Melanocyte of skin (primary cell): Measurements from ENCODE around the genes KRBOX4, NDUFB11, SPACA5B and FTSJ1.

- CAGE, long polyA plus RNA, 2 experiments, result no peak in any of the 2 experiments
Observed at GRCh38 chrX:44873349-44874364, 669 bp downstream of the KDM6A start.

GRCh38 chrX:44898351-44898550 is 25.3 kb downstream of the KDM6A start:
- CAGE, long polyA plus RNA, 2 experiments, result no peak in any of the 2 experiments

DNA sequence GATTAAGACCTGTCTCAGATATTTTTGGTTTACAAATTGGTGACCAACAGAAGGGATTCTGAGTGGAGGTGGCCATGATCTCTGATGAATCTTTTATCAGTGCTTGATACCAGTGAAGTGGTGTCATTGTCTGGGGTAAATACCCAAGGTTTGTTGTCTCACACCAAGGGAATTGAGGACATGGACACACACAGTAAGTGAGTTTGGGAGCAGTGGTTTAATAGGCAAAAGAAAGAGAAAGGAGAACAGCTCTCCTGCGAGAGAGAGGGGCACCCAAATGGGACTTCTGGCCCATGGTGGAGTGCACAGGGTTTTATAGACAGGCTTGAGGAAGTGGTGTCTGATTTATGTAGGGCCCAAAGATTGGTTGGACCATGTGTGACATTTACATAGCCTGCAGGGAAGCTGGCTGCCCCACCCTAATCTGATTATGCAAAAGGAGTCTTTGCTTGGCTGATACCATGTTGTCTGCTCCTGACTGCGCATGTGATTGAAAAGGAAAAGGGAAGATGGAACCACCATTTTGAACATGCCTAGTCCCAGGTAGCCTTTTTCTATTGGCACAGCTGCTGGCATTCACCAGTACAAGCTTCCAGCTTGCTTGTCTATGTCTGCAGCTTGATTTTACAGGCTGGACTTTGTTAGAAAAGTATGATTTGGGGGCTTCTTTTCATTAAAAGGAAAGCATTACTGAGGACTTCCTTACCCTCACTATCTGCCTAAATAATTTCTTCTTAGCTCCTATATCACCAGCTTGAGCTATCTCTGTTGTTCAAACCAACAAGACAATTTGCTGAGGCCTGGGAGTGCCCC is 100.0 kb upstream of the DIPK2B start:
- CAGE, long polyA plus RNA, 2 experiments, result no peak in any of the 2 experiments

GRCh38 chrX:45771594-45772190 is 571.0 kb upstream of the DIPK2B start:
- CAGE, long polyA plus RNA, 2 experiments, result no peak in any of the 2 experiments

GRCh38 chrX:46179991-46180542 is 267.0 kb upstream of the KRBOX4 start:
- CAGE, long polyA plus RNA, 2 experiments, result no peak in any of the 2 experiments

GRCh38 chrX:46447008-46448134 is at the start of gene KRBOX4:
TSS of gene KRBOX4 (plus strand) at chrX:46447297.
- CAGE, long polyA plus RNA, 2 experiments, result no peak in any of the 2 experiments

DNA sequence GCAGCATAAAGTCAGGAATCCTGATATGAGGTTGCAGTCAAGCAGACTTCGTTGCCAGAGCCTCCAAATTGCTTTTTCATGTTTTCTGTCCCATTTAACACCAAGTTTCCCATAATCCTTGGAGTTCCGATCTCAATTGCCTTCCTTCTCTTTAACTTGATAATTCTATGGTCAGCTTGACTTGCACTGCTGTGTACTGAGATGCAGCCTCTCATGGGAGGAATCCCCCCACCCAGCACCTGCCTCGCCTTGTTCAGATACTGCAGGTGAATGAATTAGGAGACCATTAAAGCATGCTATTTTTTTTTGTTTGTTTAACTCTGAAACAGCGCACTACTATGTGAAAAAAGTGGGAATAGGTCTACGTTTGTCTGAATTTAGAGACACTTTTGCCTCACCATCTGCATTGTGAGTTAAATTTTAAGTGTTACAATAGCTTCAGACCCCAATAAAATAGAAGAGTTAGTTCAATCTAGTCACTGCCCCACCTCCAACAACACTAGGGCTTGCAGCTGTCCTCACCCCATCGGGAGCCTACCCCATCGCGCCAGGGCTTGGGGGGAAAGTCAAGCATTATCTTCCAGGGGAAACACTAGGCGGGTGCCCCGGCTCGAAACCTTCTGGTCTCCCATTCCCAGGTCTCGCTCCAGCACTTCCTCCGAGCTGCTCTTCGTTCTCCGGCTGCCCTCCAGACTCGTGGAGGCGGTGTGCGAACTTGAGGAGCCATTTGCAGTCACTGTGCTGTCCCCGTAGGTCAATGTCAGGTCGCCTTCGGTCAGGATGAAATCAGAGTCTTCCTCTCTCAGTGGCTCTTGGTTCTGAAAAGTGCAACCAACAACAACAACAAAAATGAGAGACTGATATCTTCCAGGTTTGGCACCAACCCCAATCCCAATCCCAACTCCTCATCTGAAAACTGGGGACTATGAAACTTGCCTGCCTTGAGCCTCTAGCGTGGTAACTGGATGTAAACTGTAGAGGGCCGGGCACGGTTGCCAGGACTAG is 33.1 kb downstream of the CHST7 start:
- CAGE, long polyA plus RNA, 2 experiments, result no peak in any of the 2 experiments

GRCh38 chrX:46643082-46643442 is 69.5 kb downstream of the CHST7 start:
- CAGE, long polyA plus RNA, 2 experiments, result no peak in any of the 2 experiments

DNA sequence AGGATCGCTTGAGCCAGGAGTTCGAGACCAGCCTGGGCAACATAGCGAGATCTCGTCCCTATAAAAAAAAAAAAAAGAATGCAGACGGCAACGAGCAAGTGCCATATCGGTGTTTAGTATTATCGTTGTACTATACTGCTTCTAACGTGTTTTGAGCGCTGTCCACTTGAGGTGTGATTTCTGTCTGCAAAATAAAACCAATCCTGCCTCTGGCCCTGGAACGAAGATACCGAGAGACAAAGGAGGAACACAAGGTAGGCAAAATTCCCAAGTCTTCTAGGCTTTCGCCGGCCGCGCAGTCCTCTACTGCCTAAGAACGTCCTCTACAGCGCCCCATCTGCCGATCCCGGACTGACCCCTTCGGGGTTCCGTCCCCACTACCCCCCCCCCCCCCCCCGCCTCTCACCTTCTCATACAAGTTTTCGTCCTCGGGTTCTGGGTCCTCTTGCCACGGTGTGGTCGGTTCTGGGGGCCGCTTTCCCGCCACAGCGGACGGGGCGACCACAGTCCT is 380 bp downstream of the NDUFB11 start:
- CAGE, long polyA plus RNA, 2 experiments, result no peak in any of the 2 experiments

GRCh38 chrX:47144578-47144958 is at the start of gene NDUFB11:
TSS of gene NDUFB11 (minus strand) at chrX:47144702.
- CAGE, long polyA plus RNA, 2 experiments, result start-site peak on the minus strand in 1 of 2 experiments, at chrX:47144684-47144702 at its widest, 29 to 32 reads per replicate

DNA sequence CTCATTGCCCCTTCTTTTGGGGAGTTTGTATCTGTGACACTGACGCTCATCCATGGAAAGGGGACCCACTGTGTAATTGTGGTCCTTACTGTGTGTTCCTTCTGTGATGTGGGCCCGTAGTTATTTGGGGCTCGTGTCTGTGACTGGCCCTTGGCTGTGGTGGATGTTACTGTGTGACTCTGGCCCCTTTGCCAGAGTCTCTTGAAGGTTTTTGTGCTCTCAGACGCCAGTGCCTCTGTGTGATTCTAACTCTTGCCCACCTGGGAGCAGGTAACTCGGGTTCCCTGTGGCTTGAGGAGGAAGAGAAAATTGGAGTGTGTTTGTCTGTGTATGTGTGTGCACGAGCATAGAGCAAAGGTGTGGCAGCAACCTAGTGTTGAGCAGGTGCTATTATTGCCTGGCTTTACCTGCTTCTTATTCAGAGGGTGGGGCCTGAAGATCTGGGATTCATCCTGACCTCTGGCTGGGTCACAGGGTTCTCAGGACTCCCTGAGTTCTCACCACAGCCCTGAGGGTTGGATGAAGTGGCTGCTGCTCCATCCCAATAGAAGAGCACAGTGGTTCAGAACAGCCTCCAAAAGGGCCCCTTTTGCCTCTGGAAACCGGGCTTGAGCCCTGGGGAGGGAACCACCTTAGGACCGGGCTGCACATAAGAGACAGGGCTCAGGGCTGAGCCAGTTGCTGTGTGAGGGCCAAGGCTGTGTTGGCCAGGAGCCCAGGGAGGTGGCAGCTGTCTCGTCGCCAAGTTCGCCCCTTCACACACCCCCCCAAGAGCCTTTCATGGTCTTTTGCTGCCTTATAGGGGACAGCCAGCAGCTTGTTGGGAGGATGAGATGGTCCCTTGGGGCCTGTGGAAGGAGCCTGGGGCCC is 1.3 kb downstream of the RBM10 start:
- CAGE, long polyA plus RNA, 2 experiments, result no peak in any of the 2 experiments

- CAGE, long polyA plus RNA, 2 experiments, result no peak in any of the 2 experiments
Observed at GRCh38 chrX:47200352-47201045, 6.9 kb downstream of the UBA1 start.

DNA sequence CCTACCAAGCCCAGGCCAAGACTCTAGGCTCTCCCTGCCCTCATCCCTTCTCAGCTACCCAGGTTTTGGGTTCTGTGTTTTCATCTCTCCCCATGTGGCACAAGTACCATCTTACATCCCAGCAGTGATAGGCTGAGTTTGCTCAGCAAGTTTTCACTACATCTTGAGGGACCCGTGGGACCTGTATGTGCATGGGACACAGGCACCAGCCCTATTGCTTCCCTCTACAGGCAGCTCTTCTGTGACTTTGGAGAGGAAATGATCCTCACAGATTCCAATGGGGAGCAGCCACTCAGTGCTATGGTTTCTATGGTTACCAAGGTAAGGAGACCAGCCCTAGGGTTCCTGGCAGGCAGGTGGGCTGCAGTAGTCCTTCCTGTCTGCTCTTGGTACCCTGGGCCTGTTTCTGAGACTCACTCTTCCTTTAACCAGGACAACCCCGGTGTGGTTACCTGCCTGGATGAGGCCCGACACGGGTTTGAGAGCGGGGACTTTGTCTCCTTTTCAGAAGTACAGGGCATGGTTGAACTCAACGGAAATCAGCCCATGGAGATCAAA is 7.5 kb downstream of the UBA1 start:
- CAGE, long polyA plus RNA, 2 experiments, result no peak in any of the 2 experiments

GRCh38 chrX:47523366-47523897 is 37.6 kb upstream of the ARAF start:
- CAGE, long polyA plus RNA, 2 experiments, result no peak in any of the 2 experiments

DNA sequence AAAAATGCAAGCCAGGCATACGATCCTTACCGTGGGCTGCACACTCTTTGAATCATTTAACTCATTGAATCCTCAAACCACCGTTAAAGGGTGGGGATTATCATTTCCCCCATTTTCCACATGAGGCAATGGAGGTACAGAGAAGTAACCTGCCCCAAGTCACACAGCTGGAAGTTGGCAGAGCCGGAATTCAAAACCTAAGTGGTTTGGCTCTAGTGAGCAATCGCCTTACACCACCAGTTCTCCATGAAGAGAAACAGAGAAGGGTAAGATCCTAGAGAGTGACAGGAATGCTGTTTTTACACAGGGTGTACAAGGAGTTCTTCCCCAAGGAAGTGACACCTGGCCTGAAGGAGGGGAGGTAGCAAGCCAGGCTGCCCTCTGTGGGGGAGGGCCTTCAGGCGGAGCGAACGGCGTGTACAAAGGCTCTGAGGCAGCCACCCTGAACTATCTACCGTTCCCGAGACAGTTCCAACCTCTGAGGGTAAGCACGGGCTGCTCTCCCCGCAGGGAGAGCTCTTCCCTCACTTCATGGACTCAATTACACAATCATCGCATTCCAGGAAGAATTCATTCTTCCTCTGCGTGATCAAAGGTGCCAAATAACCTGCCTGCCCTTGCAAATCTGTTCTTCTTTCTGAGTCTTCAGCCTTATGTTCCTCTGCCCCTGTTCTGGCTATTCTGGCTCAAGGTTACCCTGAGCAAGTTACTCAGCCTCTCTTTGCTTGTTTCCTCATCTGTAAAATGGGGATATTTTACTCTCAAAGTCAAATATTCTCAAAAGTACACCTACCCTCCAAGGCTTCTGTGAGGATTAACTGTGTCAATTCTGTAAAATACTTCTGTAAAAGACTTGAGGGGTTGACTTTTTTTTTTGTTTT is 4.9 kb downstream of the ELK1 start:
- CAGE, long polyA plus RNA, 2 experiments, result no peak in any of the 2 experiments

GRCh38 chrX:47662102-47662634 is 3.2 kb upstream of the UXT start:
- CAGE, long polyA plus RNA, 2 experiments, result no peak in any of the 2 experiments

- CAGE, long polyA plus RNA, 2 experiments, result no peak in any of the 2 experiments
Observed at GRCh38 chrX:47803129-47803513, 33.6 kb upstream of the ZNF81 start.

DNA sequence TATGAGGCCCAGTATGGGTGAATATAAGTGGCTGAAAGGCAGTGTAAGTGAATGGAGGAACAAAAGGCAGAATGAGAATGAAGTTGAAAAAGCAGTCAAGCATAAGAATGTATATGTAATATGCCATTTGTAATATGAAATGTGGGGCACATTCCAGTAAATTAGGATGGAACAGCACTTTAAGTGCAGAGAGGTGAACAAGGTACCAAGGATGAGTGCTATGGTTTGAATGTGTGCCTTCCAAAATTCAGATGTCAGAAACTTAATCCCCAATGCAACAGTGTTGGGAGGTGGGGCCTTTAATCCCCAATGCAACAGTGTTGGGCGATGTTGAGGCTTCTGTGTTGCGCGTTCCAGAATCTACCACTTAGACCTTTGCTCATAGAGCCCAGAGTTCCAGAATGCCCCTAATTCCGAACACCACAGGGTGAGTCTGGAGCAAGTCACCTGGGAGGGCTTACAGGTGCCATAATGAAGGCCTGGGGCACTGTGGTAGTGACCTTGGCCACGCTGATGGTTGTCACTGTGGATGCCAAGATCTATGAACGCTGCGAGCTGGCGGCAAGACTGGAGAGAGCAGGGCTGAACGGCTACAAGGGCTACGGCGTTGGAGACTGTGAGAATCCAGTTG is at the start of gene SPACA5B:
SPACA5B (plus strand) TSS at position 410 of the 631 bp plus-strand sequence.
- CAGE, long polyA plus RNA, 2 experiments, result no peak in any of the 2 experiments

DNA sequence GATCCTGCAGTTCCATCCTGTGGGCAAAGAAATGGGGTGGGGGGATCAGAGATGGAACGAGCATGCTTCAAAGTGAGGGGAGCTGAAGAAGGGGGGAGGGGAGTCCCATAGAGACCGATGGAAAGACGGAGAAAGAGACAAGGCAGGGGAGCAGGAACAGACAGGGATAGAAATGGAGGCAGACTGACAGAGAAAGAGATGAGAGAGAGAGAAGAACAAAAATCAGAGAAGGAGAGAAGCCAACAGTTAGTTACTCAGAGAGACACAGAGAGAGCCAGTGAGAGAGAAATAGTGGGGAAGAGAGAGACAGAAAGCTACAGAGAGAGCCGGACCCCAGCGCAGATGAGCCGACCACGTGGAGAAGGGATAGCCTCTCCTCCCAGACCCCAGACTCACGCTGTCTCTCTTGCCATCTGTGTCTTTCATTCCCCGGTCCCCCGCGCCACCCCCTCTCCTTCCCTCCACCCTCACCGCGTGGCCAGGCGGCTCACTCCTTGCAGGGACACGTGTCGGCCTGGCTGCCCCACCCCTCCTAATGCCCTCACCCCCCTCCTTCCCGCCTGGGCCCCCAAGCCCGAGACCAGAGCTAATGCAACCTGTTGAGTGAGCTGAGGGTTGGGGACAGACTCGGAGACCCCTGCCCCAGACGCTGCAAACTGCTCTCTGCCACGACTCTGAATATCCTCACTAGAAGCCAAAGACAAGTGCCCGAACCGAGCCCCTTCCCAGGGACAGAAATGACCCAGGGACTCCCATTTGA is 2.0 kb downstream of the SLC38A5 start:
- CAGE, long polyA plus RNA, 2 experiments, result no peak in any of the 2 experiments

GRCh38 chrX:48475975-48476697 is at the start of gene FTSJ1:
TSS of gene FTSJ1 (plus strand) at chrX:48476199.
- CAGE, long polyA plus RNA, 2 experiments, result no peak in any of the 2 experiments